ENCODE data around the genes ZNF780A and ACTMAP.

GRCh38 chr19:39979618-39980674, 9.0 kb downstream of the PSMC4 start:
- PRO-cap, 3 experiments: no peak in any of the 3 experiments
- RAMPAGE, long total RNA: no peak

GRCh38 chr19:40089910-40091271, at the start of gene ZNF780A:
TSS of gene ZNF780A (minus strand) at chr19:40090943.
- PRO-cap, 3 experiments: peak in 3 of 3 experiments; most common plus-strand start chr19:40090968 (in 3); most common minus-strand start chr19:40090932 (in 2)
- RAMPAGE, long total RNA: start-site peak on the minus strand at chr19:40090869-40090953, 85 and 165 reads in 2 replicates

- PRO-cap, 3 experiments: no peak in any of the 3 experiments
- RAMPAGE, long total RNA: no peak
Observed at GRCh38 chr19:40224332-40224679, 2.2 kb downstream of the CCNP start.

GRCh38 chr19:40280093-40281209, 4.7 kb downstream of the AKT2 start:
- PRO-cap, 3 experiments: peak in 3 of 3 experiments; most common plus-strand start chr19:40280915 (in 1); most common minus-strand start chr19:40280722 (in 2)
- RAMPAGE, long total RNA: no peak

DNA sequence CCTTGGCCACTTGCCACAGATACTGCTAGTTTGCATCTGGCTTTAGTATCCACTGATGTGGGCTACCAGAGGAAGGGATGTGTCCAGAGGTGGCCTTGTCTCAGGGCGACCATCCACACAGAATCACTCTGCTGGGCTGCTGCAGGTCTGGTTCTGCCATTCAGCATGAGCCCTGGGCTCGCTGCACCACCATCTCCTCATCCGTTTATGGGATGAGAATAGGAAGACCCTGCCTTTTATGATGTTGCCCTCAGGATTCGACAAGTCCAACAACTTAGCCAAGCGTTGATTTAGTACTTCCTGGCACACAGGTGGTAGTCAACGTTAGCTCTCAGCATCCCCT, 31.1 kb upstream of the AKT2 start:
- PRO-cap, 3 experiments: no peak in any of the 3 experiments
- RAMPAGE, long total RNA: no peak

DNA sequence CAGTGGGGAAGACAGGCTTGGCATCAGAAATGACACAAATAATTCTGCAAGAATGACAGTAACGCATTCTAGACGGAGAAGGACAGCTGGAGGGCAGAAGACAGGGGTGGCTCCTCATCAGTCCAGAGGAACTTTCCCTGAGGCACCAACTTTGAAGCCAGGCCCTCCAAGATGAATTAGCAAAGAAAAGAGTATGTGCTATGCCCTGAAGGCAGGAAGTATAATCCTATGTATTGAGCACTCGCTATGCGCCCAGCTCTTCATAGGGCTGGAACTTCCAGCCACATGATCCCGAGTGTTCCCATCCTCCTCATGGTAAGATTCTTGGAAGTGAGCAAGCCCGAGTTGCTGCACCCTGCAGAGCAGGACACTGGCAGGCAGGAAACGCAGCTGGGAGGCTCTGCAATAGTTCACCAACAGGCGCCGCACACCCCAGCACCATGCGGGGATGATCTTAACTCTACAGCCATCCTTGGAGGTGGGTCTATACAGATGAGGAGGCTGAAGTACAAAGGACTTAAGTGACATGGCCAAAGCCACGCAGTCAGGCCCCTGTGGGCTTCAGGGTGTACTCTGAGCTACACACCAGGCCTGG, 25.3 kb downstream of the C19orf47 start:
- PRO-cap, 3 experiments: no peak in any of the 3 experiments
- RAMPAGE, long total RNA: no peak

- PRO-cap, 3 experiments: no peak in any of the 3 experiments
- RAMPAGE, long total RNA: no peak
Observed at GRCh38 chr19:40358565-40359135, 10.2 kb downstream of the PLD3 start.

GRCh38 chr19:40446271-40447008, 2.3 kb upstream of the SERTAD3 start:
- PRO-cap, 3 experiments: no peak in any of the 3 experiments
- RAMPAGE, long total RNA: no peak

- PRO-cap, 3 experiments: no peak in any of the 3 experiments
- RAMPAGE, long total RNA: no peak
Observed at GRCh38 chr19:40461416-40462425, 3.8 kb downstream of the BLVRB start.

DNA sequence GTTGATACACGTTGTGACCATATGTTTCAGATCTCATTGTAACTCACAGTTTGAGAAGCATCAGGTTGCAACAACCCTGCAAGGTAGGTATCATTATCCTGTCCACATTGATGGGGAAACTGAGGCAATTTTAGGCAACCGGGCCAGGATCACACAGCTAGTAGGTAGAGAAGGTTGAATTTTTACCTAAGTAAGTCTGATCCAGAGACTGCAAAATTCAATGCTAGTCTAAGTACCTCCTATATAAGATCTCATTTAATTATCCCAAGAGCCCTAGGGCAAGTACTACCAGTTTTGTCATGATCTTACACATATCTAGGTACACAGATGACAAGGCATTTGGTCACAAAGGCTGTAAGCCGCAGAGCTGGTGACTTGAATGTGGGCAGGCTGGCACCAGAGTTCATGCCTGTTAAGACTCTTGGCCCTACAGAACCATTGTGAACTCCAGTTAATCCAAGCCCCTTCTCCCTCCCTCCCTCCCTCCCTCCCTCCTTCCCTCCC, 2.4 kb downstream of the BLVRB start:
- PRO-cap, 3 experiments: no peak in any of the 3 experiments
- RAMPAGE, long total RNA: no peak

DNA sequence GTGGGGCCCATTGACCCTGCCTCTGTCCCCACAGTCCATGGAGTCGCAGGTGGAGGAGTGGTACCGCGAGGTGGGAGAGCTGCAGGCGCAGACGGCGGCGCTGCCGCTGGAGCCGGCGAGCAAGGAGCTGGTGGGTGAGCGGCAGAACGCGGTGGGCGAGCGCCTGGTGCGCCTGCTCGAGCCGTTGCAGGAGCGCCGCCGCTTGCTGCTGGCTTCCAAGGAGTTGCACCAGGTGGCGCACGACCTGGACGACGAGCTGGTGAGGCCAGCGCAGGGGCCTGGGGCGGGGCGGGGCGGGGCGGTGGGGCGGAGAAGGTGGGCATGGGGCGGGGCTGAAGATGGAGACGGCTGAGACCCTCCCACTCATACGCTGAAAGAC, 27.5 kb upstream of the SHKBP1 start:
- PRO-cap, 3 experiments: no peak in any of the 3 experiments
- RAMPAGE, long total RNA: no peak

DNA sequence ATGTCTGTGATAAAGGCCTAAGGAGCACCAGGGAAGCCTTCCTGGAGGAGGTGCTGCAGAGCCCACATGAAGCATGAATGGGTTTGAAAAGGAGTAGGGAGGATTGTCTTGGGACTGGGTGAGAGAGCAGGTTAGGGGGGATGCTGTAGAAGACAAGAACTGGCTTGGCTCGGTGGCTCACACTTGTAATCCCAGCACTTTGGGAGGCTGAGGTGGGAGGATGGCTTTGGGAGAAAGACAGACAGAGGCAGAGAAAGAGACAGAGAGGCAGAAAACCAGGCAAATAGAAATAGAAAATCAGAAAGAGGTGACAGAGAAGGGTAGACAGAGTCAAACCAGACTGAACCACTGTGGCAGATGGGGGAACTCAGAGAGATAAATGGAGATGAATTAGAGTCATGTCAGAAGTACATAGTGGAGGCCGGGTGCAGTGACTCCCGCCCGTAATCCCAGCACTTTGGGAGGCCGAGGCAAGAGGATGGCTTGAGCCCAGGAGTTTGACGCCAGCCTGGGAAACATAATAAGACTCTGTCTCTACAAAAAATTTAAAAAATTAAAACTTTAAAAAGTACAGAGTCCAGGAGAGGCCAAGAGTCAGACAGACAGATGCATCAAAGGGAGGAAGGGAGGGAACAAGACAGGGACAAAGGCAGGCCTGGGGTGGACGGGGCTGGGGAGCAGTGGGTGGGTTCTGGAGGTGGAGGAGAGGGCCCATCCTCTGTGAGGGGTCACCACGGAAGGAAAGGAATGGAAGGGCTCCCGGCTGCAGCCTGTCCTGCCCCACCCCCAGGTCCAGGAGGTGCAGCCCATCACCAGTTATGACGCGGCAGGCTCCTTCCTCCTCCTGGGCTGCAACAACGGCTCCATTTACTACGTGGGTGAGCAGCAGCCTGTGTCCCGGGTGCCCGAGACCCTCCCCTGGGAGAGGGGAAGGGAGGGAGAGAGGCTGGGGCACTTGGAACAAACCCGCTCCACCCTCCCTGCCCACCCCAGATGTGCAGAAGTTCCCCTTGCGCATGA, 6.2 kb downstream of the SHKBP1 start:
- PRO-cap, 3 experiments: no peak in any of the 3 experiments
- RAMPAGE, long total RNA: no peak

DNA sequence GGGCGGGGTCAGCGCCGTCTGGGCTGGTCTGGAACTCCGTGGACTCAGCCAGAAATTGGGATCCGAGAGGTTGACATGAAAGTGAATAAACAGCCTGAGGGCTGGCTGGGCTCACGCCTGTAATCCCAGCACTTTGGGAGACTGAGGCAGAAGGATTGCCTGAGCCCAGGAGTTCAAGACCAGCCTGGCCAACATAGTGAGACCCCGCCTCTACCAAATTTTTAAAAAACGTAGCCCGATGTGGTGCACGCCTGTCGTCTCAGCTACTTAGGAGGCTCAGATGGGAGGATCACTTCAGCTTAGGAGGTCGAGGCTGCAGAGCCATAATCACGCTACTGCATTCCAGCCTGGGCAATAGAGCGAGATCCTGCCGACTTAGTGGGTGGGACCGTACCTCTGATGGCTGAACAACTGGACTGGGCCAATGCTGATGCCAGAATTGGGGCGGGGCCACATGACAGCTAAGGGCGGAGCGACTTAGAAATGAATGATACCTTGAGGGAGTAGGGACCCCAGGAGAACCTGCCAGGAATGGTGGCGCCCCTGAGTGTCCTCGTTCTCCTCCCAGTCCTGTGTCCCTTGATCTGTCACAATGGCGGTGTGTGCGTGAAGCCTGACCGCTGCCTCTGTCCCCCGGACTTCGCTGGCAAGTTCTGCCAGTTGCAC, 3.4 kb downstream of the LTBP4 start:
- PRO-cap, 3 experiments: no peak in any of the 3 experiments
- RAMPAGE, long total RNA: no peak

- PRO-cap, 3 experiments: no peak in any of the 3 experiments
- RAMPAGE, long total RNA: no peak
Observed at GRCh38 chr19:40612971-40613867, 12.1 kb downstream of the LTBP4 start.

DNA sequence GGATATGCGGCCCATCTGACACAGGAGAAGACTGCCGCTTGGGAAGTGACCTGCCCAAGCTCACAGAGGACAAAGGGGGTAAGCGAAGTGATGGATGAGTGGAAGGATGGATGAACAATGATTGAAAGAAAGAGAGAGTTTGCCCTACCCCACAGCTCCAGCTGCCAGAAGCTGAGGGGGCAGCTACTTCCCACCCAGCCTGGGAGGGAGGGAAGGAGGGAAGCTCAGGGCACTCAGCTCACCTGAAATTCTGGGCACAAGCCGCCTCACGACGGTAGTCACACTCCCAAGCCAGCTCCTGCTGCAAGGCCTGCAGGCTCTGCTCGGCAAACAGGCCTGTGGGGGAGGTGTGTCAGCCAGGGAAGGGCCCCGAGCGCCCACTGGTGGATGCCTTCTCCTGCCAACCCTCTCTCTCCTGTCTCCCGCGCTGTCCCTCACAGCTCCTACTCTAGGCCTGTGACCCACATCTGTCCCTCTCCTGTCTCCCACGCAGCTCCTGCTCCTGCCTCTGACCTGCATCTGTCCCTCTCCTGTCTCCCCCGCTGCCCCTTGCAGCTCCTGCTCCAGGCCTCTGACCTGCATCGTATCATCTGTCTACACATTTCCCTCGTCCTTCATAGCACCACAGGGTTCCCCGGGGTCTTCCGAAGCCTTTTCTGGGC, 12.0 kb upstream of the NUMBL start:
- PRO-cap, 3 experiments: peak in 1 of 3 experiments; most common plus-strand start position 407 of the sequence (in 1); most common minus-strand start position 332 of the sequence (in 1)
- RAMPAGE, long total RNA: no peak

- PRO-cap, 3 experiments: no peak in any of the 3 experiments
- RAMPAGE, long total RNA: no peak
Observed at GRCh38 chr19:40703260-40703774, 12.9 kb upstream of the NUMBL start.

GRCh38 chr19:40722150-40722670, 5.3 kb downstream of the ITPKC start:
- PRO-cap, 3 experiments: no peak in any of the 3 experiments
- RAMPAGE, long total RNA: no peak

- PRO-cap, 3 experiments: no peak in any of the 3 experiments
- RAMPAGE, long total RNA: no peak
Observed at GRCh38 chr19:40744485-40745254, 5.6 kb downstream of the ACTMAP start.

DNA sequence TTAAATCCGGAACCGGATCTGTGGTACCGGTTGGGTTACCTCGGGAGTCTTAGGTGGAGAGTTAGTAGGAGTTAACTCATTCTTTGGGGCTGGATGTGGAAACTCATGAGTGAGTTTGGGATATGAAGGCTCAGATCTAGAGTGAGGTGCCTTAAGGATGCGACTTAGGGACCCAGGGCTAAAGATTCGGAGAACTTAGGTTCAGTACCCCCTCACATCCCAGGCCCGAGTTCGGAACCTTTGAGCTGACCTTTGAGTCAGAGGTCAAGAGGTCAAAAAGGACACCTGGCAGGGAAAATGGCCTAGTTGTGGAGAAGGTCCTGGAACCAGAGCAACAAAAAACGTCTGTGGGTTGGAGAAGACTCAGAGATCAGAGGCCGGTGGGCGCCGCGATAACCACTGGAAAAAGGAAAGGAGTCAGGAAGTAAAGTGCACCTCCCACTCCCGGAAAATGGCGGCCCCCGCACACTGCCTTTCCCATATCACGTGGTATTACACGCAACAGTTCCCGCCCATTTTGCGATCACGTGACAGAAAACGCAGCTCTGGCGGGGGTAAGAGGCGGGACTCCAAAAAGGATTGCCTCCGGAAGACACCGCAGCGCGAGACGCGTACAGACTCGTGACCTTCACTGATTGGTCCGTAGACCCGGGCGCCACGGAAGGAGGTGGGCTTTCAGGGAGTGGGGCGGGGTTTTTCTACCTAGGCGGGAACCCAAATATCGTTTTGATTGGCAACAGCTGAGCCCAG, at the start of gene ACTMAP:
Gene ACTMAP (minus strand): TSS at position 443 of the 750 bp plus-strand sequence.
- PRO-cap, 3 experiments: peak in 3 of 3 experiments; most common minus-strand start position 453 of the sequence (in 2)
- RAMPAGE, long total RNA: start-site peak on the minus strand centred at position 451 of the sequence, 82 bp wide, 54 and 40 reads in 2 replicates

DNA sequence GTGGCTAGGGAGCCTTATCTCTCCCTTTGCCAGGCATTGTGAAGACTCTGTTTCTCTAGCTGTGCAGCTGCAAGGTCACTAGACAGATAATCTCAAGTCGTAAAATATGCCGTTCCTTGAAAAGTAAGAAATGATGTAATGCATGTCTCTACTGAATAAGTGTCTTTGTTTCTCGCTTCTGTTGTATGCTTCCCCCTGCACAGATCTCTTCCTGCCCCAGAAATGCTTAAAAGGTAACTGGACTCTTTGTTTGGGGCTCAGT, 16.5 kb downstream of the CYP2A6 start:
- PRO-cap, 3 experiments: no peak in any of the 3 experiments
- RAMPAGE, long total RNA: no peak

Data from cerebellum (tissue), 5 donors.